MCF 10A (cell line): ENCODE measurements around the genes GUCA2B and PPIH.

DNA sequence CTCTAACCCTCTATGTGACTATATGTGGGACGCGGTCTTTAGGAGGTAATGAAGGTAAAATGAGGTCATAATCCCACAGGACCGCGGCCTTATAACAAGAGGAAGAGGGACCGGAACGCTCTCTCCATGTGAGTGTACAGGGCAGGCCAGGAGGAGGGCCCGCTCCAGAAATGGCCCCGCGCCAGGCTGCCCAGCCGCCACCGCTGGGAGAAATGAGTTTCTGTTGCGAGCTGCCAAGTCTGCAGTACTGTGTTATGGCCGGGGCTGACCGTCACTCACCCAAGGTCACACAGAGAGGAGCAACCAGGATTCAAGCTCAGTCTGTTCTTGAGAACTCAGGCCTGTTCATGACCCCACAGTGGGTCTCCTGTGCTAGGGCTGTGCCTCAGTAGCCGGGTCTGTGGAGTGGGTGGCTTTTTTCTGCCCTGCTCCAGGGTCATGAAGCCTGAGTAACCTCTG lies 52.1 kb downstream of the EDN2 start:
- PRO-cap, result no peak
- RRBS, result no CpG with 5 or more reads among the region's 15 CpGs

- PRO-cap, result no peak
- RRBS, result no CpG with 5 or more reads among the region's 1 CpG
Observed at GRCh38 chr1:41449698-41450150, 34.8 kb downstream of the EDN2 start.

DNA sequence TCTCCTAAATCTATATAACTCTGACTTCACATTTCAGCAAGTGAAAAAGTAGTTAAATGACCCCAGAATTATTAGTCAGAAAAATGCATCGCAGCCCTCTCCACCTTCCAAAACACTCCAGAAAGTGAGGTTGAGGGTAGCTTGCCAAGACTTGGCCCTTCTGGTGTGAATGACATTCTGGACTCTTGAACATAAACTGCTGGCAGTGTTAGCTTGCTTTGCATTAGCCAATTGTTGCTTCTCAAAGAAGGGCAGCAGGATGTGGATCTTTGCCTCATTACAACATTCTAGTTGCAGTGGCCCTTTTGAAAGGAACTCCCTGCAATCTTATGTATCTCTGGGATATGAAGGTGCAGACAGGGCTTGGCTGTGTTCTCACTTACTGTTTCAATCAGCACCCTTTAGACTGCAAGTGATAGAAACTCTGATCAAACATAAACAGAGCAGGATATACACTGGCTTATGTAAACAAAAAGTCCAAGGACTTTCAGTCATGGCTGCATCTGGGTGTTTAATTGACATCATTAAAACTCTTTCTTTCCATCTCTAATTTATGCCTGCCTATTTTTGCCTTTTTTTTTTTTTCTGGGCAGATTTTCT lies 22.4 kb downstream of the EDN2 start:
- PRO-cap, result no peak
- RRBS, result no CpG with 5 or more reads among the region's 1 CpG

DNA sequence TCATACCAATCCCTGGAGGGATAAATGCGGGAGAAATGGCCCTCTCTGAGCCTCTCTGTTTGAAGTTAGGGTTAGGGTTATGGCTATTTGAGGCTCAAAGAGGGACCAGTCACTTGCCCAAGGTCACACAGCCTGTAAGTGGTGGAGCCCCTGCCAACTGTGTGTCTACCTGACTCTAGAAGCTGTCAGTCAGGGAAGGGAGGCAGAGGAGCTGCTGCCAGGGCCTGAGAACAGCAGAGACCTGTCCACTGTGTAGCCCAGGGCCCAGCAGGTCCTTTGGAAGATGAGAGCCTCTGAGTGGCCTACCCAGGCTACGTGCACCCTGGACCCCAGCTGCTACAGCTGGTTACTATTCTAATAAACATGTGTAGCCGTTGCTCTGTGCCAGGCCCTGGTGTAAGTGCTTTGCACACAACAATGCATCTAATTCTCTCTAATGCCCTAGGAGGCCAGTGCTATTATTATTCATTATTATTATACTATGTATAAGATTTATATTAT lies 15.1 kb upstream of the EDN2 start:
- PRO-cap, result no peak
- RRBS, result no CpG with 5 or more reads among the region's 3 CpGs

- PRO-cap, result no peak
- RRBS, result no CpG with 5 or more reads among the region's 8 CpGs
Observed at GRCh38 chr1:41537826-41538219, 53.3 kb upstream of the EDN2 start.

GRCh38 chr1:41812392-41812811 lies 106.3 kb downstream of the HIVEP3 start:
- PRO-cap, result no peak
- RRBS, result no CpG with 5 or more reads among the region's 3 CpGs

GRCh38 chr1:41870120-41870675 lies 48.5 kb downstream of the HIVEP3 start:
- PRO-cap, result no peak
- RRBS, result no CpG with 5 or more reads among the region's 8 CpGs

DNA sequence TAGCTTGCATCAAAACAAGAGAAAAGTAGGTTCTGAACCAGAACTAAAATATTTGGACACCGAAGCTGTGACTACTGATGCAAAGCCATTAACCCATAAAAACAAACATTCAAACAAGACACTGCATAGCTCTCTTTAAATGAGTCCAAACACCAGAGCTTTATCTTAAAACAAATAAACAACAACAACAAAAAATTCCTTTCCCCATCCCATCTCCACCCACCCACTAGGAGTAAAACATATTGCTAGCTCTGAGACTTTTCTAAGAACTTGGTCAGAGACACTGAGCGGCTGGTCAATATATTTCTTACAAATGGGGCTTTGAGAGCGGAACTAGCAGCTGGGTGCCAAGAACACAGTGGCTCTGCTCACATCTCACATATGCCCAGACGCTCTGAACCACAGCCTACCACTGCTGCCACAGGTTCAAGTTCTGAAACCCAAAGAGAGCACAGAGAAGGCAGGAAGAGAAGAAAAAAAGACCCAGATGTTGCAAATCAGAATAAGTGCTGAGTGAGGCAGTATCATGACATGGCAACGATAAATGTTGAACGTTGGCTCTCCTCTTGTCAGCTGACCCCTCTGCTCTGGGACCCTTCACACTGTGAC lies 26.6 kb downstream of the HIVEP3 start:
- PRO-cap, result no peak
- RRBS, result no CpG with 5 or more reads among the region's 6 CpGs

DNA sequence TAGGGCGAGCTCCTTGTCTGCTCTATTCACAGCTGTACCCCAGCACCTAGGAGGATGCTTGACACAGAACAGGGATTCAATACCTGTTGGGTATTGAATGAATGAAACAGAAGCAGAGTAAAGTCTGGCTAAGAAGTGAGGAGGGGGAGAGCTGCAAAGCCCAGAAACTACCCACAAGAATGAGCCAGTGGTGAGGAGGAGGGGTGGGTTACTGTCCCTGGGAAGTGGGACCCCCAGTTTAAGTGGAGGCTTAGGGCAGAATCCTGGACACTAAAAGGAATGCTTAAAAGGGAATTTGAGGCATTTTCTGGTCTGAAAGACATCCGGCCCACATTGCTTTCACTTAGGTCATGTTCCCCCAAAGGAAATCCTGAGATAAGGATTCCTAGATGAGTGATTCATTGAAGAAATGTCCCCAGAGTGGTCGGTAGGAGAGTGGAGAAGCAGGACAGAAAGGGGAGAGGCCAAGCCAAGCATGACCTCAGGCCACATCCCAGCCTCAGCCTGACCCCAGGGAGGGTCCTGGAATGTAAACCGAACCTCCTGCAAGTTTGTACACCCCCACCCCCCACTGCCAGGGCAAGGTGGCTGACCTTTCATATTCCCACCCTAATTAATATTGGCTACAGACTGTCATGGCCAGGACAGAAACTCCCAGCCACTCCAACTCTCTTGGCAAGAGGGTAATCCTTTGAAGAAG lies 16.7 kb downstream of the HIVEP3 start:
- PRO-cap, result no peak
- RRBS, result no CpG with 5 or more reads among the region's 4 CpGs

DNA sequence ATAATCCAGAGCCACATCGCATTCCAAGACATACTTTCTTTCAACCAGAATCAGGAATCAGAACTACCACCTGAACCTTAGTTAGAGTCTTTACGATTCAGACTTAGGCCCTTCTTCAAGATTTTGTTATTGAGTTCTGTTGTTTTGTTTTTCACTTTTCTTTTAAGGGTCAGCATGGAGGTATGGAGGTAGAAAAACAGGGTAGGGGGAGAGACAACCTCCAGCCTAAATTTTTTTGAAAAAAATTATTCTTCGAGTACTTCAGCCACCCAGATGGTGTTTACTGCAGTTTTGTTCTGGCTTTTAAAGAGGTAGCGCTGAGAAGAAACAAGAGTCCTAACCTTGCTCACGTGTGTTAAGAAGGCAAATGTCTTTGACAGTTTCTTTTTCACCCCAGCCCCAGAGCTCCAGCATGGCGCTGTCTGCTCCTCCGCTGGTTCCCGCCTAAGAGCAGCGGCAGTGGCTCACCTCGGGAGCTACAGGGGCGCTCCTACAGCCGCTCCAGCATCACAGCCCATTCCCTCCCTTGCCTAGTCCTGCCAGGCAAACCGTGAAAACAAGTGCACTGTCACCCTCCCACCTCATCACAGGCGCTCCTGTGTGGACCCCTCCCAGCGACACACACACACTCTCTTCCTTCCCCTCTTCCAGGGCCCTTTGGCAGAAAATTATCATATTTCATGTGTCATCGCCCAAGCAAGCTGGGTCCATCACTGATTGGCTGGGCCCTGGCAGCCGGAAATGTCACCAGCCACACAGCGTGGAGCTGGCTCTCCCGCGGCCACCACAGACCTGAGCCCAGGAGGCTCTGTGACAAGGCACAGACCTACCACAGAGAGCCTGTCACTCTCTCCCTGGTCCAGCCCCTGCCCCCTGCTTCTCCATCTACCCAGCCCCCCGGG lies 1.0 kb upstream of the HIVEP3 start:
- PRO-cap, result no peak
- RRBS, result no CpG with 5 or more reads among the region's 21 CpGs

DNA sequence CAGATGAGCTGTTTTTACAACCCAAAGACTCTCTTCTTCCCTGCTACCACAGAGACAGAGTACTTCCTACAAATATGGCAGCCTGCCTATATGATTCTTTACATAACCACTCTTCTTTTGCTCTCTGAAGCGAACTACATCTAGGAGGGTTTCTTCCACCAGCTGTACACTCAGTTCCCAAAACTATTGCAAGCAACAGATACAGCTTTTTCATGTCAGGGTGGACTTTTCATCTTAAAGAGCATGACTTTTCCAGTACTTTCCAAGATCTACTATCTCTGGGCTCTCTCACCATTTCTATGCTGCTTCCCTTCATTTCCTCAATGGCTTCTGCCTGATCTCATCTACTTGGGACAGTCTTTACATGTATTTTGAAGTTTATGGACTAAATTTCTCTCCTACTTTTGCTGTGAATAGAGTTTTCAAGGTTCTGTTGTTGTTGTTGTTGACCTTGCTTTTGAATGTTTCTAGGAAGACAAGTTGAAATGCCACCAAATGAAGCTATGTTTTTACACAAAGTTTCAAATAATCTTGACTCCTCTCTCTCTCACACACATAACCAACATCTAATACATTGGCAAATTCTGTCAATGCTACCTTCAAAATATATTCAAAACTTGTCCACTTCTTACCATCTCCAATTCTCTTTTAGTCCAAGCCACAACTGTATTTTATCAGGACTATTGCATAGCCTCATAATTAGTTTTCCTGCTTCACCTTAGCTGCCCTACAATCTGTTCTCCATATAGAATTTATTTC lies 108.1 kb upstream of the HIVEP3 start:
- PRO-cap, result no peak
- RRBS, result no CpG with 5 or more reads among the region's 1 CpG

- PRO-cap, result no peak
- RRBS, result 42% methylated on average over 4 of the region's 11 CpGs
Observed at GRCh38 chr1:42153126-42153604, at the start of gene GUCA2B. TSS of gene GUCA2B (plus strand) at chr1:42153410.

GRCh38 chr1:42454326-42454621 lies 1.5 kb downstream of the ZMYND12 start:
- PRO-cap, result no peak
- RRBS, result no CpG with 5 or more reads among the region's 1 CpG

- PRO-cap, result bidirectional peak, plus-strand start at chr1:42658043, minus-strand start at chr1:42658065
- RRBS, result no CpG with 5 or more reads among the region's 8 CpGs
Observed at GRCh38 chr1:42657847-42658172, 413 bp upstream of the PPIH start.

GRCh38 chr1:42658173-42658633 lies at the start of gene PPIH:
TSS of gene PPIH (plus strand) at chr1:42658423.
- PRO-cap, result bidirectional peak, plus-strand start at chr1:42658424, minus-strand start at chr1:42658319
- RRBS, result under 1% methylated on average over 7 of the region's 32 CpGs

- PRO-cap, result no peak
- RRBS, result no CpG with 5 or more reads among the region's 4 CpGs
Observed at GRCh38 chr1:42692800-42693411, 10.7 kb downstream of the YBX1 start.

- PRO-cap, result no peak
- RRBS, result no CpG with 5 or more reads among the region's 12 CpGs
Observed at GRCh38 chr1:42757429-42758147, 9.2 kb downstream of the P3H1 start.

DNA sequence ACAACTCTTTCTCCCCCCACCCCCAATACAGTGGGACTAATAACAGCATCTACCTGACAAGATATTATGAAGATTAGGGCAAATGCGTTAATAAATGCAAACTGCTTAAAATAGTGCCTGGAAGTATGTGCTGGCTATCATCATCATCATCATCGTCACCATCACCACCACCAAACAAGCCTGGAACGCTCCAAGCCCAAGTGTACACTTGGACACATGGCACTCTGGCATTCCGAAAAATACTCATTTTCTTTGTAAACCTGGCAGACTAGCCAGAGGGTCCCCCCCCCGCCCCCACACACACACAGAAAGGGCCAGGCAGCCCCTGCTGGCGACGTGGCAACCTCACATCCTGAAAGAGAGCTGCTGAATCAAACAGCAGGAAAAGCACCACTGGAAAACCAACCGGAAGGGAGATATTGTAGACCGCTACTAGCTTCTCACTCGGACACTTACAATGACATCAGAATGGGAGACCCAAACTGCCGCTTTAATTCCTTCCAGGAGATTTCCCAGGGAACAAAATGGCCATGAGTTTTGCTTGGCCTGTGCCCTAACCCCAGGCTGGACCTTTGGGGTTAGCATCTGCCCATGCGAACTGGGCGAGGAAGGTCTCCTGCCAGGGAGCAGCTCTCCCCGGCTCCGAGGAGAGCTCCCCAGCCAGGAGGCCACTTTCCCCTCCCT lies 959 bp downstream of the P3H1 start:
- PRO-cap, result bidirectional peak, plus-strand start at position 424 of the sequence, minus-strand start at position 241 of the sequence
- RRBS, result no CpG with 5 or more reads among the region's 15 CpGs

GRCh38 chr1:42916278-42916539 lies 42.5 kb downstream of the SLC2A1 start:
- PRO-cap, result no peak
- RRBS, result no CpG with 5 or more reads among the region's 3 CpGs

GRCh38 chr1:42941636-42942443 lies 16.8 kb downstream of the SLC2A1 start:
- PRO-cap, result no peak
- RRBS, result no CpG with 5 or more reads among the region's 9 CpGs